ENCODE results near the genes OR4B1, OR4A47, OR4C16, OR5D13, OR8H3, OR5T1, OR8H1, OR8U1 and OR5M11.

DNA sequence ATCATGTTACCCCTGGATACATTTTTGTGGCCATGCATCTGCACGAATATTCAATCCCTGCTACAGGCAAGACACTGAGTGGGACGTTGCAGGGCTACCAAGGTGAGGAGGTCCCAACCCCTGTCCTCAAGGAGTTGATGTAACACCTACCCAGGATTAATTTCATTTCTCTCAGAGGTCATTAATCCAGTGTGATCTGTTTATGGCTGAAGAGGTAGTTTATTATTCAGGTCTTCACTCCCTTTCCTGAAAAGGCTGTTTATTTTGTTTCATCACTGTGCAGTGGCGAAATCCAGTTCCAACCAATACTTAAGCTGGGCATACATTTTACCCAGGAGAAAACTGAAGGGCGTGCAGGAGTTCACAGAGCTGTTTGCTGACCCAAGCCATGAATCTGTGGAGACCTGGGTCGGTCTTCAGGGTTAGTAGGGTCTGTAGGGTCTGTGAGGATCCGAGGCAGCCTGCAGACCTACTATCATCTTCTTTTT is 2.7 kb upstream of the PTPRJ start:
- PRO-cap: no peak

GRCh38 chr11:48020143-48020829 is 39.9 kb downstream of the PTPRJ start:
- PRO-cap: no peak

GRCh38 chr11:48093406-48094311 is 113.3 kb downstream of the PTPRJ start:
- PRO-cap: no peak

- PRO-cap: no peak
Observed at GRCh38 chr11:48216472-48216962, at the start of gene OR4B1. TSS of gene OR4B1 (plus strand) at chr11:48216810.

- PRO-cap: no peak
Observed at GRCh38 chr11:48488463-48489022, at the start of gene OR4A47. TSS of gene OR4A47 (plus strand) at chr11:48488793.

DNA sequence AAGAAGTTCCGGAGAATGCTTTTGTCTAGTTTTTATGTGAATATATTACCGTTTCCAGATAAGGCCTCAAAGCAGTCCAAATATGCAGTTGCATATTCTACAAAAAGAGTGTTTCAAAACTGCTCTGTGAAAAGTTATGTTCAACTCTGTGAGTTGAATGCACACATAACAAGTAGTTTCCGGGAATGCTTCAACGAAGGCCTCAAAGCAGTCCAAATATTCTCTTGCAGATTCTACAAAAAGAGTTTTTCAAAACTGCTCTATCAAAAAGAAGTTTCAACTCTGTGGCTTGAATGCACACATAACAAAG is 67.9 kb downstream of the TRIM51G start:
- PRO-cap: no peak

DNA sequence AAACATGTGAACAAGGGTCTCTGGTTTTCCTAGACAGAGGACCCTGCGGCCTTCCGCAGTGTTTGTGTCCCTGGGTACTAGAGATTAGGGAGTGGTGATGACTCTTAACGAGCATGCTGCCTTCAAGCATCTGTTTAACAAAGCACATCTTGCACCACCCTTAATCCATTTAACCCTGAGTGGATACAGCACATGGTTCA is 41.1 kb upstream of the OR4C13 start:
- PRO-cap: no peak

- PRO-cap: no peak
Observed at GRCh38 chr11:55099038-55099308, 163.0 kb upstream of the TRIM48 start.

DNA sequence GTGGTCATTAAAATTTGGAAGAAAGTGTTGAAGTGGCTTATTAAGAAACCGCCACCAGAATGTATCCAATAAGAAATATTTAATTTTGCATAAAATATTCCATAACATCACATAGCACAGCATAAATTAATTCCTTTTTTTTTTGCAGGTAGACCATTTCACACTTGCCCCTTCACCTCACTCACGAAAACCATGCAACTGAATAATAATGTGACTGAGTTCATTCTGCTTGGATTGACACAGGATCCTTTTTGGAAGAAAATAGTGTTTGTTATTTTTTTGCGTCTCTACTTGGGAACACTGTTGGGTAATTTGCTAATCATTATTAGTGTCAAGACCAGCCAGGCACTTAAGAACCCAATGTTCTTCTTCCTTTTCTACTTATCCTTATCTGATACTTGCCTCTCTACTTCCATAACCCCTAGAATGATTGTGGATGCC is at the start of gene OR4C16:
Gene OR4C16, plus strand, starts transcription at position 193 of the 441 bp plus-strand sequence.
- PRO-cap: no peak

DNA sequence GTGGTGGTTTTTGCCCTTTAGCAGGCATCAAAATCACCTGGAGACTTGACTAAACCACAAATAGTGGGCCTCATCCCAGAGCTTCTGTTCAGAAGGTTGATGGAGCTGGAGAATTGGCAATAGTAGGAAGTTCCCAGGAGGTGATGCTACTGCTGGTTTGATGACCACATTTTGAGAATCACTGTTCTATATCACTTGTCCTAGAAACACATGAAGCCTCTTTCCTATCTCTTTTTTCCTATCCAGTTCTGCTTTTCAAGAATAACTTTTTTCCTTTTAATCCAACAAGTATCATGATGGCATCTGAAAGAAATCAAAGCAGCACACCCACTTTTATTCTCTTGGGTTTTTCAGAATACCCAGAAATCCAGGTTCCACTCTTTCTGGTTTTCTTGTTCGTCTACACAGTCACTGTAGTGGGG is at the start of gene OR5D13:
Gene OR5D13, plus strand, starts transcription at position 294 of the 422 bp plus-strand sequence.
- PRO-cap: no peak

GRCh38 chr11:56122178-56122520 is at the start of gene OR8H3:
TSS of gene OR8H3 (plus strand) at chr11:56122373.
- PRO-cap: no peak

DNA sequence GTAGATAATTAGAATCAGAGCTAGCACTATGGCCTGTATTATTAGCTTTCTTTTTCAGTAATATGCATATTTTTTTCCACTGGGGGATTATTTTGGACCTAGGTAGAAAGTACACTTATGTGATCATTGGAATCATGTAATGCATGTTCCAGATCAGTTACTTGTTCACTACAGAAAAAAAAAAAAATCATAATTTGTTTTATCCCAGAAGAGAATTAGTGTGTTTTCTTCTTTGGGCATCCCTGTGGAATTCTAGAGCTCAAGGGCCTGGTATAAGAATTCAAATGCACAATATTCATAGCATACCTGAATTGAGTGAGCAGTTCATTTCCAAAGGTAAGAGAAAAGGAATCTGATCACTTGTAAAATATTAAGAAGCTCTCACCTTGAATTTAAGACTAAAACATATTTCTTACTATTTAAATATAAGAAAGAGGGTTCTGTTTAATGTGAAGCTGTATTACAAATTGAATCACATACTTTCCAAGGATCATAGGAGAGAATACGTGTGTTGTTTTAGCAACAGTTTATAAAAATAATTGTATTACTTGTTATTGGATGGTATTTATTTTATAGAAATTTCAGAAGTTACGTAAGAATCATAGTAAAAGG is at the start of gene OR5T1:
Gene OR5T1, plus strand, starts transcription at position 318 of the 612 bp plus-strand sequence.
- PRO-cap: no peak

GRCh38 chr11:56292121-56292561 is at the start of gene OR8H1:
TSS of gene OR8H1 (minus strand) at chr11:56292254.
- PRO-cap: no peak

GRCh38 chr11:56375340-56375865 is at the start of gene OR8U1:
TSS of gene OR8U1 (plus strand) at chr11:56375624.
- PRO-cap: no peak

DNA sequence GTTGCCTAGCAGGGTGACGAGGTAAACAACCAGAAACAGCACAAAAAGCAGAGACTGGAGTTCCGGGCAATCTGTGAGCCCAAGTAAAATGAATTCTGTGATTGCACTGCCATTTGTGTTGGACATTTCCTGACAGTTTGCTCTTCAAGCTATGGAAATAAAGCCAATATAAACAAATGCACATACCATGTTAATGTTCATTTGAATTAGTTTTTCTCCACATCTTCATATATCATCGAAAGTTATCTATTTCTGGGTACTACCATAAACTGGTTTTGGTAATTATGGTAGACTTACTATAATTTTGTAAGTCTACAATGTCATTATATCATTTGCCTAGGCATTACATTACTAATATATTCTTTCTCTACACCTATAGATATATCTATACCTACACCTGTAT is at the start of gene OR5M11:
Gene OR5M11, minus strand, starts transcription at position 126 of the 403 bp plus-strand sequence.
- PRO-cap: no peak

DNA sequence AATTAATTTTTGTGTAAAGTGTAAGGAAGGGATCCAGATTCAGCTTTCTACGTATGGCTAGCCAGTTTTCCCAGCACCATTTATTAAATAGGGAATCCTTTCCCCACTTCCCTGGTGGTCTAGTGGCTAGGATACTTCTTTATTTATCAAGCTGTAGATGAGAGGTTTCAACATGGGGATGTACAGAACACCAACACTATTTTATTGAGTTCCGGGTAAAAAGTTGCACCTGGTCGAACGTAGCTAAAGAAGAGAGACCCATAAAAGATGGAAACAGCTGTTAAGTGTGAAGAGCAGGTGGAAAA is 41.5 kb upstream of the OR9G4 start:
- PRO-cap: no peak

- PRO-cap: no peak
Observed at GRCh38 chr11:57216862-57217533, 20.1 kb downstream of the APLNR start.

DNA sequence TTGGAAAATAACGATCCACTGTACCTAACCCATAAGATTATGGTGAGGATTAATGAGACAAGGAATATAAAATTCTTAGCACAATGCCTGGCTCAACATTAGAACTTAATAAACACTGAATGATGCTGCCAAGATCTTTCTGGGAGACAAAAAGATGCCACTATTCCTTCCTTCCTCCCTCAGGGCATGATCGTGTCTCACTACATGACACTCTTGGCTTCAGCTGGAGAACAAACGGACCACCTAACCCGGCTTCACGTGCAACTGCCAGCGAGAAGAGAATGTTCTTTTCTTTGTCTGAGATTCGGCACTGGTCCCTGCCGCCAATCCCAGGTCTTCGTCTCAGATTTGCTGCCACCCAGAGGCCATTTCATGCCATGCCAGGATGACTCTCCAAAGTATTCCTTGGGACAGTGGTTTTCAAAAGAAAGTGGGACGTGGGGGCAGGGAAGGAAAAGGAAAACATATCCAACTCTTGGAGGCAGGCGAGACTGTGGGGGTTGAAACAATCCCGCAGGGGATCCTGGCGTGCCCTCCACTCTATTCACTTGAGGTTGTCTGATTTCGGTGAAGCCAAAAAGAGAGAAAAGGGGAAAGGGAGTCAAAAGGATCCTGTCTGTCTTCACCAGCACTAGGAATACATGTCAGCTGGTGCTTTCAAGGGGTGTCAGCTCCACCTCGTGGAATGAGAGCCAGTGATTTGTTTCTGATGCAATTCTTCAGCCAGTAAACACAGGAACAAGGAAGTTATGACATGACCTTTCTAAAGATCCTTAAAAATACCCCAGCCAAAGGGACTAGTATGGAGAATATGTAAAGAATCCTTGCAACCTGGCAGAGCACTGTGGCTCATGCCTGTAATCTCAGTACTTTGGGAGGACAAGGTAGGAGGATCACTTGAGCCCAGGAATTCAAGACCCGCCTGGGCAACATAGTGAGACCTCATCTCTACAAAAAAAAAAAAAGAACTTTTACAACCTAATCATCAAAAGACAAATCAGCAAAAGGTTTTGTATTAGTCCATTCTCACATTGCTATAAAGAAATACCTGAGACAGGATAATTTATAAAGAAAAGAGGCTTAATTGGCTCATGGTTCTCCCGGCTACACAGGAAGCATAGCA is 41.0 kb upstream of the APLNR start:
- PRO-cap: no peak

DNA sequence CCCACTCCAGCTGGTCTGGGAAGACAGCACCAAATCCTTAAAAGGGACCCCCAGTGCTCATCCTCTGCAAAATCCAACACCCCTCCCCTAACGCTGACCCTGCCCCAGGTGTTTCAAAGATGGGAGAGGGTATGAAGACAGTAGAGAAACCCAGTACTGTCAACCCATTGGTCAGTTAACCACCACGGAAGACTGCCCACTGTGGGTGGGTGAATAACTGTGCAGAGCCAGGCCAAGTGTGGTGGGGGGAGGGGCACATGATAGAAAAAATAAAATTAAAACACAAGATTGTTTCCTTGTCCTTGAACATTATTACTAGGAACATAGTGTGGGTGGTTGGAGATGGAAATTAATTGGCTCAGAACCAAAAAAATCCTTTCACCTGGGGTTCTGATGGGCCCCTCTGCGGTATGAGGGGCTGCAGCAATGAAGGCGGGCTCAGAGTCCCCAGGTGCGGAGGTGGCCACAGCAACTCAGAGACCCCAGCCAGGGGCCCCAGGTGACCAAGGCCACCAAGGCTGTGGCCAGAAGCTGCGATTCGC is 1.2 kb downstream of the TNKS1BP1 start:
- PRO-cap: no peak

- PRO-cap: unidirectional peak, plus-strand start at chr11:57349880
Observed at GRCh38 chr11:57349641-57350254, 11.6 kb downstream of the P2RX3 start.